HT1080 (cell line): ENCODE data around the gene VAMP1.

RAMPAGE:
- cytosol, long total RNA = no peak
- long total RNA = no peak
- nucleus, long total RNA = no peak
Measured at GRCh38 chr12:5971483-5971940, 26.5 kb upstream of the ANO2 start.

RAMPAGE:
- cytosol, long total RNA = no peak
- long total RNA = no peak
- nucleus, long total RNA = no peak
Measured at GRCh38 chr12:5995959-5996469, 51.0 kb upstream of the ANO2 start.

DNA sequence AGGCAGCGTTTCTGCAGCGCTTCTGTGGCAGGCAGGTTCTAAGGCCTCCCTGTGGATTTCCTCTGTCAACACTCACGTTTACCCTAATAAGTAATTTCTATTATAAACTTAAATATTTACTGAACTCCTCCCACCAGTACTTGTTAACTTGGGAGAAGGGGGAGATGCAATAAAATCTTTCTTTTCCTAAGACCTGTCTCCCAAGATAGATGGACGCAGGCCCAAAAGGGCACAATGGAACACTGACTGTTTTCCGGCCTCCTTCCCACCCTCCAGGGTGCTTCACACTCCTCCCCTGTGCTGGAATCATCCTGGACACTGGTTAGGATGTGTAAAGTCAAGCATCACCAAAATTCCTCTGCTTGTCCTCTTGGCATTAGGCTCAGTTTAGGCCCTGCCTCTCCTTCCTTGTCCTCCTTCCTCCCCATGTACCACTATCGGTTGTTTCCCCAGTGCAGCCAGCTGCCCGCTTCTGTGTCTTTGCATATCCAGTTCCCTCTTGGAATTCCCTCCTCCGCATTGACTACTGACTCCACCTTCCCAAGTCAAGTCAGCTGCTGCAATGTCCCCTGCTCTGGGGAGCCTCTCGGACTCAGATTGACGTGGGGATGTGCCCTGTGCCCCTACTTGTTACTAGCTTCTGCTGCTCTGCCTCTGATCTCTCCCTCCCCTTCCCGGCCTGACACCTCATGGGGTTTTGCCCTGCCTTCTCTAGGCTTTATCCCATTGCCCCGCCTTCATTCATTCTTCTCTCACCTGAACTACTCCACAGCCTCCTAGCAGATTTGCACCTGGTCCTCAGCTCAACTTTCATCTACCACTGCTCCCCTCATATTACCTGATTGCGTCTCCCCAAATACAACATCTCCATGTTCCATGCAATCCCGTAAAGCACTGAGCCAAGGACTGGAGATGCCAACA lies 2.3 kb upstream of the CD9 start:
RAMPAGE:
- cytosol, long total RNA = no peak
- long total RNA = no peak
- nucleus, long total RNA = no peak

DNA sequence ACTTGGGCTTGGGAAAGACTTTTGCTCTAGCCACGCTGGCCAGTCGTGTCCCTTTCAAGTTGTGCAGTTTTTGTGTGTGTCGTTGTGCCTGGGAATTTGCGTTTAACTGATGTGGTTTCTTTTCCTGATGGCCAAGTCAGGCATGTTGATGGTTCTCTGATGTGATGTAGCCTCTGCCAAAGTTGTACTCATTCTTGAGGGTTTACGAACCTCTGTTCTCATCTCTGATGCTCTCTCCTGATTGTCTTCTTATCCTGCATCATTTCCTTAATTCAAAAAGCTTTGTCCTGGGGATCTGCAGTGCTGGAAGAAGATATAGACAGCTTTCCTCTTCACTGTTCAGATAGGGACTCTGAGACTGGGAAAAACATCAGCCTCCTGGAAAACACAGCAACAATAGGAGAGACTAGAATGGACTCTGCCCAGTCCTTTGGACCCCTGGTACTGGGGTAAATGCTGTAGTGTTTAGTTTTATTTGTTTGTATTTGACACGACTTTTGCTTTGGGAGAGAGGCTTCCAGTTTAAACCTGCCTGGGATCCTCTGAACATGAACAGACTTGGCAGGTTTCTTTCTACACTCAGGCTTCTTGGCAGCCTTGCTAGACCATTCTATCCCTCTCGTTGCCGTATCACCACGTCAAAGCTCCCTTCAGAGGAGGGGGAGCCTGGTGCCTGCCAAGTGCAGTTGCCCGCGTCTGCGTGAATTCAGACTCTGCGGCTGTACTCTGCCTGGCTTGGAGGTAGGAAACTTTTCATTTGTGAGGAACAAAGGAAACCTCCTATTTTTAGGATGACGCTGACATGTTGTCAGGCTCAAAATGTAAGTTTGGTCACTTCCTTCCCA lies 25.6 kb downstream of the CD9 start:
RAMPAGE:
- cytosol, long total RNA = no peak
- long total RNA = no peak
- nucleus, long total RNA = no peak

RAMPAGE:
- cytosol, long total RNA = no peak
- long total RNA = no peak
- nucleus, long total RNA = no peak
Measured at GRCh38 chr12:6317507-6318124, 7.1 kb downstream of the PLEKHG6 start.

DNA sequence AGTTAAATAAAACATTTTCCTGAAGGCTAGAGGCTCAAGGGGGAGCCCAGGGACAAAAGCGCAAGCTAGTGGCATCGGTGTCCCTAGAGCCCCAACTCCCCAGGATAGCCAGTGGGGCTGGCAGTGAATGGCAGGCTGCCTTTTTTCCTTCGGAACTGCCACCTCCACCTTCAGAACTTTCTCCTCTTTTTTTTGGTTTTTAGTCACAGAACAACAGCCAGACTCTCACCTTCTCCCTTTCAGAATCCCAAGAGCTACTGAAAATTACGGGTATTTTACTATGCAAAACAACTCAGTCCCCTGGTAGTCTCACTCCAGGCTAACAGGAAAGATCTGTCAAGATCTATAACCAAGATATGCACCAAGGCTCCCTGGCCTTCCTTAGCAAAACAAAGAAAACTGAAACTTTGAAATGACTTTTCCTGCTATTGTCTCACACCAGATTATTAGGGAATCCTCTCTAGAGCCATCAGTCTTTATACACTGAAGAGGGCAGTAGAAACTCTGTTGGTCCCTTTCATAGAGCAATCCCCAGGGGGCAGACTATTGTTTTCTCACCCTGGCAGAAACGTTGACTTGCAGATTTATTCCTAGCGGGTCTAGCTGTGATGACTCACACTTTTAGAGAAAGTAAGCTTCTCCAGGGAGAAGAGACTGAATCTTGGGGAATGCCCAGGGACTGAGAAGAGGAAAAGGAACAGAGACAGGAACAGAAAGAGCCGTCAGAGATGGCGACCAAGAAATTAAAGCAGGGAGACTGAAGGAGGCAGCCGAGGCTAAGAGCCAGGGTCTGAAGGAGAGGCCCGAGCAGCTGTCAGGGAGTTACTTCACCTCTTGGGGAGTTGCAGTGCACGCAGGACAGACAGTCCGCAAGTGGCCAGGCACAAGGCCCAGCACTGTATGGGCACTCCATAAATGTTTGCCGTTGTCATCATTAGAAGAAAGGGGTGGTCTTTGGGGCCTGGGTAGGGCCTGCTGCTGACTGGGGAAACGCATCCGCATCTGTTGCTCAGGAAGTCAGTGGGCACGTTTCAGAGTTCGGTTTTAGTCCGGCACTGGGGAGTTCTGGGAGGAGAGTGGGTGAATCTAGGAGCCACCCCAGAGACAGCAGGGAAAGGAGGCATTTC lies 12.8 kb downstream of the PLEKHG6 start:
RAMPAGE:
- cytosol, long total RNA = no peak
- long total RNA = no peak
- nucleus, long total RNA = no peak

DNA sequence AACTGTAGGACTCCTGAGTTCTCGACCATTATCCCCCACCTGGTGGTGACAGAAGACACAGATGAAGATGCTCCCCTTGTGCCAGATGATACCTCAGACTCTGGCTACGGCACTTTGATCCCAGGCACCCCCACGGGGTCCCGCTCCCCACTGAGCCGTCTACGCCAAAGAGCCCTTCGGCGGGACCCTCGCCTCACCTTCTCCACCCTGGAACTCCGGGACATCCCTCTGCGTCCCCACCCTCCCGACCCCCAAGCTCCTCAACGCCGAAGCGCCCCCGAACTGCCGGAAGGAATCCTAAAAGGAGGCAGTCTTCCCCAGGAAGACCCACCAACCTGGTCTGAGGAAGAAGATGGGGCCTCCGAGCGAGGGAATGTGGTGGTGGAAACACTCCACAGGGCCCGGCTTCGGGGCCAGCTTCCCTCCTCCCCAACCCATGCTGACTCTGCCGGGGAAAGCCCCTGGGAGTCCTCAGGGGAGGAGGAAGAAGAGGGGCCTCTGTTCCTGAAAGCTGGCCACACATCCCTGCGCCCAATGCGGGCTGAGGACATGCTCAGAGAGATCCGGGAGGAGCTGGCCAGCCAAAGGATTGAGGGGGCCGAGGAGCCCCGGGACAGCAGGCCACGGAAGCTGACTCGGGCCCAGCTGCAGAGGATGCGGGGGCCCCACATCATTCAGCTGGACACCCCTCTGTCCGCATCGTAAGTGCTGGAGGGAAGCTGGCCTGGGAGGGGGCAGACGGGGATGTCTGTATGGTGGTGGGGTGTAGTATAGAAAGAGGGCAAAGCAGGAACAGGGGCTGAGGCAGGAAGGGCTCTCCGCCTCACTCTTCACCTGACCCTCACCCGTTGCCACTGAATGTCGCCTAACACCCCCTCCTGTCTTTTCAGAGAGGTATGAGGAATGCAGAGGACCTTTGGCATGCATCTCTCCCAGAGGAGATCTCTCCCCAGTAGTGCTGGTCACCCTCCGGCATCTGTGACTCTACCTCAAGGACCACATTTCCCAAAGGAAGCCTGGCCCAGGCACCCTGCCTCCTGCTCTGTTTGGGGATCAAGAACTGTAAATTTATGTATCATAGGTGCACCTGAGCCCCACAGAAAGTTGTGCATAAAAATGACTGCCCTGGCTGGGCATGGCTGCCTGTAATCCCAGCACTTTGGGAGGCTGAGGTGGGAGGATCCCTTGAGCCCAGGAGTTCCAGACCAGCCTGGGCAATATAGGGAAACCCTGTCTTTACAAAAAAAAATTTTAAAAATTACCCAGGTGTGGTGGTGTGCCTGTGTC lies 14.2 kb downstream of the TNFRSF1A start:
RAMPAGE:
- cytosol, long total RNA = no peak
- long total RNA = no peak
- nucleus, long total RNA = no peak

DNA sequence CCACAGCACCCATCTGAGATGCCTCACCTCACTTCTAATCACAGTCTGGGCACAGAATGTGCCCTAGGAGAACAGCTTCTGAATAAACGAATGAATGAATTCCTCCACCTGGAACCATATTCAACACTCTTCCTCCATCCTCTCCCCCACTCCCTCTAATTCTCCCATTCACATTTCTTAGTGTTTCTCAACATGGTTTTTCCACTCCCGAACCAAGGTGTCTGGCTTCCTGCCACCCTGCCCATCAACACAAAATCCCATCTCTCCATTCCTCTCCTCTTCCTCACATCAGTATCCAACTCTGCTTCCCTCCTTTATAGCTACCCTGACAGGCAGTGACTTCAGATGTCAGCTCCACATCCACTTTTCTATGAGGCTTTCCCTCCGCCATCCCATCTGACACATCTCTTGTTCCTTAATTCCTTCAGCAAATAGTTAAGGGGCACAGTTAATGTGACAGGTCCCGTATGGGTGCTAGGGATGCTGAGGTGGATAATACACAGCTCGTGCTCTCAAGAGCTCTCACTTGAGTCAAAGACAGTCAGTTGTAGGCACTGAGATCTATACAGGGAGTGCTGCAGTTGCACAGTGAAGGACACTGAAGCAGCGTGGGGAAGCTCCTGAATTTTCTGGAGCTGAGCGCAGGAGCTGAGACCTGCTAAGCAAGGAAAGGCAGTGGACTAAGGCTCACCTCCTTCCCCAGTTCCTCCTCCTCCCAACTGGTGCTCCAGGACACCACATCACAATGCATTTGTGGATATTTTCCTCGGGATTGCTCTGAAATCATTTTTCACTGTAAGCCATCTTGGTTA lies 2.8 kb downstream of the TNFRSF1A start:
RAMPAGE:
- cytosol, long total RNA = no peak
- long total RNA = no peak
- nucleus, long total RNA = no peak

RAMPAGE:
- cytosol, long total RNA = no peak
- long total RNA = no peak
- nucleus, long total RNA = no peak
Measured at GRCh38 chr12:6363172-6364341, 11.8 kb downstream of the SCNN1A start.

RAMPAGE:
- cytosol, long total RNA = no peak
- long total RNA = no peak
- nucleus, long total RNA = no peak
Measured at GRCh38 chr12:6385896-6386525, 2.0 kb downstream of the LTBR start.

DNA sequence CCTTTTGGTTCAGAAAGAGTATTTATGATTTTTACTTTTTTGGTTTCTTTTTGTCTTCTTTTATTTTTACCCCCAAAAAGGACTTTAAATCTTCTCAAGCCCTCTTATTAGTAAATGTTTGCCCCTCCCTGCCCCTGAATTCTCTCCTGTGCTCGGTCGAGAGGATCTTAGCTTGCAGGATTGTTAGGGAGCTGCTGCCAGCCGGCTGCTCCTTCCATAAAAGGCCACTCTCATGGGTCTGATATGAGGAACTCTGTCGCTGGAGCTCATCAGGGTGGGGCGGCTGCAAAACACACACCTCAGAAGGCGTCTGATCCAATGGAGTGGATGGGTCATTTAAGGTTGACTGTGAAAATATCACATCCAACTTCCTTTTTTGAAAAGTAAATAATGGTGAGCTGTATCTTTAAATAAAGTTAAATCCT lies 8.5 kb downstream of the LTBR start:
RAMPAGE:
- cytosol, long total RNA = no peak
- long total RNA = no peak
- nucleus, long total RNA = no peak

DNA sequence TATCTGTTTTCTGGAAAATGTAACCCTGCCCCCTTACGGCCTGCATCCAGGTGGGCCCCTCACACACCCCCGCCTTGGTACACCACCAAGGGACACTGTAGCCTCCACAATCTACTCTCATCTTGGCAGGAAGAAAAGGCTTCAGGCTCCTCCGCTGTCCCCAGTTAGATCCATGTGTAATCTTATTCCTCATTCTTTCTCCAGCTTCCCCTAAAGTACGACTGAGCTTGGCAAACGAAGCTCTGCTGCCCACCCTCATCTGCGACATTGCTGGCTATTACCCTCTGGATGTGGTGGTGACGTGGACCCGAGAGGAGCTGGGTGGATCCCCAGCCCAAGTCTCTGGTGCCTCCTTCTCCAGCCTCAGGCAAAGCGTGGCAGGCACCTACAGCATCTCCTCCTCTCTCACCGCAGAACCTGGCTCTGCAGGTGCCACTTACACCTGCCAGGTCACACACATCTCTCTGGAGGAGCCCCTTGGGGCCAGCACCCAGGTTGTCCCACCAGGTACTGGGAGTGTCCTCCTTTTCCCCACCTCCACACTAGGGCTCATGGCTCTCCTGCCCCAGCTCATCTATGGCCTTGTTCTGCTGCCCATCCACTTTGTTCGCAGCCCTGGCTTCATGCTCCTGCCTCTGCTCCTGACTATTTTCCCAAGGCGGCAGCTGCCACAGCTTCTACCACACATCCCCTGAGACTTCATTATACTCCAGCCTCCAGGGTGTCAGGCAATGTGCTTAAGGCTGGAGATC lies 6.8 kb downstream of the TAPBPL start:
RAMPAGE:
- cytosol, long total RNA = no peak
- long total RNA = no peak
- nucleus, long total RNA = no peak

GRCh38 chr12:6470517-6471471 lies at the start of gene VAMP1:
Gene VAMP1, minus strand, starts transcription at chr12:6470677.
RAMPAGE:
- cytosol, long total RNA = no peak
- long total RNA = no peak
- nucleus, long total RNA = no peak

DNA sequence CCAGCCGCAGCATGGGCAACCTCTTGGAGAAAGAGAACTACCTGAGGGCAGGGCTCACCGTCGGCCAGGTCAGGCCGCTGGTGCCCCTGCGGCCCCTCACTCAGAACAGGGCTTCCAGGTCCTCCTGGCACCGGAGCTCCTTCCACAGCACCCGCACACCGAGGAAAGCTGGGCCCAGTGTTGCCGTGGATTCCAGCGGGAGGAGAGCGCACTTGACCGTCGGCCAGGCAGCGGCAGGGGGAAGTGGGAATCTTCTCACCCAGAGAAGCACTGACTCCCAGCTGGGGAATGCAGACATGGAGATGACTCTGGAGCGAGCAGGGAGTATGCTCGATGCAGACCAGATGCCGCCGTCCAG lies 8.0 kb upstream of the VAMP1 start:
RAMPAGE:
- cytosol, long total RNA = no peak
- long total RNA = no peak
- nucleus, long total RNA = no peak

GRCh38 chr12:6501226-6502293 lies 7.7 kb downstream of the NCAPD2 start:
RAMPAGE:
- cytosol, long total RNA = no peak
- long total RNA = no peak
- nucleus, long total RNA = no peak

RAMPAGE:
- cytosol, long total RNA = no peak
- long total RNA = no peak
- nucleus, long total RNA = no peak
Measured at GRCh38 chr12:6535953-6536277, 1.6 kb downstream of the GAPDH start.

DNA sequence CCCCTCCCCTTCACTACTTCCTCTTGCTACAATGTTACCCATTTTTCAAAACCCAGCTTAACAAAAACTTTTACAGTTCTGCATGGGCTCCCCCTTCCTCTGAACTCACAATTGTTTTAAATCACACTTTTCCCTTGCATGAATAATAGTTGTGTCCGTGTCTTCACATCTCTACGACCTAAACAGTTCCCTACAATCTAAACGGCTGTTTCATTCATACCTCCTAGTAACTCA lies 705 bp downstream of the NOP2 start:
RAMPAGE:
- cytosol, long total RNA = no peak
- long total RNA = no peak
- nucleus, long total RNA = no peak

DNA sequence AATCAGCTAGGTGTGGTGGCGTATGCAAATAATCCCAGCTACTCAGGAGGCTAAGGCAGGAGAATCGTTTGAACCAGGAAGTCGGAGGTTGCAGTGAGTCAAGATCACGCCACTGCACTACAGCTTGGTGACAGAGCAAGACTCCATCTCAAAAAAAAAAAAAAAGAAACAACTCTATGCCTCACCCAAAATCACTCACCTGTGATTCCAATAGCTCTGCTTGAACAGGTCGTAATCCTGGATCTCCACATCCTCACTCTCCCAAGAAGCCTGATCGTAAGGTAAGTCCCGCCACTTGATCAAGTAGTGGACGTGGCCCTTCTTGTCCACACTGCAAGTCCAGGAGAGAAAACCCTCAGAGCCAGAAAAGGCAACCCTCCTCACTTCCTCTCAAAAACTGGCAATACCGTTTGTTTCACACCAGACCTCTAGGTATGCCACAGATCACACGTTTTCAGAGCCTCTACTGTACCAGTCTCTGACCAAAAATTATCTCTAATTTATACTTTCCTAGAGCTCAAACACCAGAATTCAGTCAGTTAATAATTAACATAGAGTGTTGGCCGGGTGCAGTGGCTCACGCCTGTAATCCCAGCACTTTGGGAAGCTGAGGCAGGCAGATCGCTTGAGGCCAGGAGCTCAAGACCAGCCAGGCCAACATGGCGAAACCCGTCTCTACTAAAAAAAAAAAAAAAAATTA lies 11.2 kb downstream of the CHD4 start:
RAMPAGE:
- cytosol, long total RNA = no peak
- long total RNA = no peak
- nucleus, long total RNA = no peak

GRCh38 chr12:6613446-6614268 lies 6.5 kb upstream of the CHD4 start:
RAMPAGE:
- cytosol, long total RNA = no peak
- long total RNA = no peak
- nucleus, long total RNA = no peak

DNA sequence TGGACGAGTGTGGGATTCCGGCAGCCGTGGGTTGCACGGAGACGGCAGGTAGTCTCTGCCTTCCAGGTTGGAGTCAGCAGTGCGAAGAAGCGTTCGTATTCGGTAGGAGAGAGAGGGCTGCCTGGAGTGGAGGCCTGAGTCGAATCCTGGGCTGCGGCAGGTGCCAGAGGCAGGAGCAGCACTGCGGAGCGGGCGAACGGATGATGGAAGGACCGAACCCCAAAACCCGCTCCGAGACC lies 481 bp downstream of the ACRBP start:
RAMPAGE:
- cytosol, long total RNA = no peak
- long total RNA = no peak
- nucleus, long total RNA = no peak